ENCODE data around the genes IFI35, ARL4D and CFAP97D1.

- RRBS: no CpG with 5 or more reads among the region's 12 CpGs
These were observed at the start of gene IFI35 for GRCh38 chr17:43006480-43007217. Gene IFI35, plus strand, starts transcription at chr17:43006784.

DNA sequence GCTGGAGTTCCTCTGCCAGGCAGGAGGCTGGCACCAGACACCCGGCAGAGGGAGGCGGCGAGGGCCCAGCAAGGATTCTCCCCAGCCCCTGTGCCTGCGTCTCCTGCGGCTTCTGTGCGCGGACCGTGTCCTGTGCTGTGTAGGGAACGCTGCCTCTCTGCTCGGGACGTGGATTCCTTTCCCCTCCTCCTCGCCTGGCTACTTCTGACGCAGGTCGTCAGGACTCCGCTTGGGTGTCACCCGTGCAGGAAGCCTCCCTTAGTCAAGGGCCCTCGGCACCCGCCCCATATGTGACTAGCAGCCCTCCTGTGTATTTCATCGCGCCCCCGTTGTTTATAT lies 18.0 kb upstream of the CCDC200 start:
- RRBS: no CpG with 5 or more reads among the region's 21 CpGs

DNA sequence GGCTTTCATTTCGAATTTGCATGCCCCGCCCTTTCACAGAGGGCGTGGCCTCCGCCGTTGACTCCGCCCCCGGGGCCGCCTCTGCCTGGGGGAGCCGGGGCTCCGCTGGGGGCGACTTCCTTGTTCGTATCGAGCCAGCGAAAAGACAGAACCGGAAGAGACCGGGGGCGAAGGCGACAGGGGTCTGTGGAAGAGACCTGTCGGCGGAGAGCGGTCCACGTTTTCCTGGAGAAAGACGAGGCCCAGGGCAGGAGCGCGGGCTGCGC lies 62.2 kb upstream of the CCDC200 start:
- RRBS: no CpG with 5 or more reads among the region's 26 CpGs

- RRBS: no CpG with 5 or more reads among the region's 16 CpGs
These were observed 39.1 kb upstream of the ARL4D start for GRCh38 chr17:43359591-43360207.

DNA sequence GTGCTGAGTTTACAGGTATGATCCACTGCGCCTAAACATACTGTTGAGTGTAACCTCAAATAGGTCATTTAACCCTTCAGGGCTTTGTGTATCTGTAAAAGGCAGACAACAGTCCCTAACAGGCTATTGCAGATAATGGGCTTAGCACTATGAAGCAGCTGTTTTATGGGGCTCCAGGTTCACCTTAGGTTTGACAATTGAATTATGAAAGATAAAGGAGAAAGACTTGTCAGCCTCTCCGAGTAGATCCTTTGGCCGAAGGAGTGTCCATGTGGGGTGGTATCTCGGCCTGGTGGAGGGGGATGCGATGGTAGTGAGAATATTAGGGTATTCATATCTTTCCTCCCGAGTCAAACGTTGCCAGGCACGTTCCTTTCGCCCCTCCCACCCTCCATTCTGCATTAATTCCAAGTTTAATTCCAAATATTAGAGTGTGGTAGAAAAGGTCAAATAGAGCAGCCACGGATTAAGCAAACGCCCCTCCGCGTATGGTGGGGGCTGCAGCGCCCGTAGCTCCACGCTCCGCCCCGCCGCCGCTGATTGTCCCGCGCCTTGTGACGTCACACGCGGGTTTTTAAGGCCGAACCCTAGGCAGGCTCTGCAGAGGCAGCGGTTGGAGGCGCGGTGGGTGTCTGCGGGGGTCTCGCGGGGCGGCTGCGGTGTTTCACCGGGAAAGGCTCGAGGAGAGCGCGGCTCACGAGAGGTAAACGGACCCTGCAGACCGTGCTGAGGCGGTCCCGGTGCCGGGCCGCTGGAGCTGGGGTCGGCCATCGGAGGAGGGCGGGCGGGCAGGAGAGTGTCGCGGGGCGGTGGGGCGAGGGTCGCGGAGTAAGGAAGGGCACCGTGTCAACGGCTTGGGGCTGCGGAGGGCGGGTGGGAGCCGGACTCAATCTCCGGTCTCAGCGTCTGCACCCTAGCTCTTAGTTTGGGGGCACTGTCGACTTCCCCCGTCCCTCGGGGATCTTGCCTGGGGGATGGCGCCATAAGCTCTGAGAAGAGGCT lies at the start of gene ARL4D:
ARL4D (plus strand) TSS at position 603 of the 1,002 bp plus-strand sequence.
- RRBS: under 1% methylated on average over 9 of the region's 66 CpGs

DNA sequence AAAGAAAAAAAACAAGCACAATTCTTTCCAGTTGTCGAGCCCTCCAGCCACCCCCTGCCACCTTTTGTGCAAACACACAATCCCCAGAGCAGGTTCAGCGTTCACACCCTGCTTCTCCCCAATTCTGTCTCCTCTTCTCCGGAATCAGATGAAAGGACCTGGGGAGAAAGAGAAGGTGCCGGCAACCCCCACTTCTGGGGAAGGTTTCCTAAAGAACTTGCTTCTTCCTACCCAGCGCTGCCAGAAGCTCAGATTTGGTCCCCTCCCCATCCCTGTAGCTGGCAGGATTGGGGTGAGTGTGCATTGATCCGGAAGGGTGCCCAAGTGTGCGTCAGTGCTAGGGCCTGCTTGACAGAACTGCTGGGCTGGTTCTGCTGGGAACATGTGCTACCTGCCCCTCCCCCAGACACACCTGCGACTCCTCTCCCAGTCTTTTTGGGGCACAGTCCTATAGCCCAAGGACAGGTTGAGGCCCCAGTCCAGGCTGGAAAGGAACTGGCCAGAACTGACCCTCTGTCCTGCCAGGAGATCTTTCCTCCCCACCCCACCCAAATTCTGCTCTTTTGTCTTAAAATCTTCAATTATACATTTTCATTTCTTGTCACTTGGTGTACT lies 3.3 kb downstream of the ARL4D start:
- RRBS: 12% methylated on average over 3 of the region's 8 CpGs

- RRBS: no CpG with 5 or more reads among the region's 9 CpGs
These were observed 38.9 kb upstream of the DHX8 start for GRCh38 chr17:43444620-43445451.

DNA sequence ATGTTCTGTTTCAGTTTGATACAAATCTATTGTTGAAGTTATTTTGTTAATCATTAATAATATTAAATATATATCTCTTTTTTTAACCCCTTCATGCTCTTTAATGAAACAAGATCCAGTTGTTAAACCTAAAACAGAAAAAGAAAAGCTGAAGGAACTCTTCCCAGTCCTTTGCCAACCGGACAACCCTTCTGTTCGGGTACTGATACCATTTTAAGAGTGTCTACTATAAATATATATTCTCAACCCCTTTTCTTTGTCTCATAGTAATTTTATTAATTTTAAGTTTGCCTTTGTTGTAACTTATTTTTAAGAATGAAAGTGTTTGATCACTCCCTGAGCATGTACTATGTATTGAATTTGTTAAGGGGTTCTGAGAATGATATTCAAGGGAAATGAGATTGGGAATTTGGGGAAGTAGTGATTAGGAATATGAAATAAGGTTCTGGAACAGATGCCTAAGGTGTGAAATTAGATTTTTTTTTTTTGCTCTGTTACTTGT lies 7.3 kb downstream of the DHX8 start:
- RRBS: no CpG with 5 or more reads among the region's 2 CpGs

GRCh38 chr17:43544487-43544909 lies 1.6 kb downstream of the ETV4 start:
- RRBS: no CpG with 5 or more reads among the region's 2 CpGs

DNA sequence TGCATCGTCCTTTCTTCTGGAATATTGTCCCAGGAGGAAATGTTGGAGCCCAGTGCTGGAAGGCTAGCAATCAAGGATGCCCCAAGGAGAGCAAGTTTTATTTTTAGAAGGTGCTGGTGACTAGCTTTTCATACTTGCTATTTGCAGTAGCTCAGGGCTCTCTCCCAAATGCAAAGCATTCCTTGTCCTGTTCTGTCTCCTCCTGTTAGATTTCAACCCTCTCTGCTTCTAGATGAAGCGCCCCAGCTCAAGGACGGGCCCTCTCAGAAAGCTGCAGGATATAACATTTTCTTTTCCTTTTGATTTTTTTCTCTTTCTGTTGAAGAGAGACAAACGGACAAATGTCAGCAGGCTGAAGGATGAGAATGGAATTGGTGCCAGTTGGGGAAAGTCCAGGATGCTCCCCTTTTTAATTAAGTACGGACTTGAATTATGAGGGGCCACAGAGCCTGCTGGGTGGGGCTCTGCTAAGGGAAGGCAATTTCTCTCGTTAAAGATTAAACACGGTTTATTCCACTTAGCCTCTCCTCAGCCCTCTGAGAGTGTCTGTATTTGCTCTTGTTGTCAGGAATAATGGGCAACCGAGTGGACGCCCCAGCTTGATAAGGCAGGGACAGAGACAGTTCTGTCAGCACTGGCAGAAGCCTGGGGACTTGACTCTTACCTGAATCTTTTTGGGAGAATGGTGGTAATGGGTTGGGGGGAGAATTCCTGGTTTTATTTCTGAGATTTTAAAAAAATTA lies 6.2 kb upstream of the ETV4 start:
- RRBS: no CpG with 5 or more reads among the region's 9 CpGs

DNA sequence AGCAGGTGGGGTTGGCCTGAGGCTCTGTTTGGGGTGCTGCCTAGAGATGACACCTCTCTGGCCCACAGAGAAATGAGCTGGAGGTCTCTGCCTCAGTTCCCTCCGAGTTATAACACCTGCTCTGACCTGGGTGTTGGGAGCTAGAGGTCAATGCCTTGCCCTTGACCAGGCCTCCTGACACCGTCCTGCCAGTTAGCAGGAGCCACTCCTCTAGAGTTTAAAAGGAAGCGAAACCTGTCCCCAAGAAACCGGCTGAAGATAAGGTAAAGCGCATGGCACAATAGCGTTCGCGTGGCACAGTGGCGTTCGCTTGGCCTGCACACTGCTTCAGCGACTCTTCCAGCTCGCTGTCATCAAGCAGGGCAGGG lies 28.1 kb upstream of the ETV4 start:
- RRBS: no CpG with 5 or more reads among the region's 12 CpGs

DNA sequence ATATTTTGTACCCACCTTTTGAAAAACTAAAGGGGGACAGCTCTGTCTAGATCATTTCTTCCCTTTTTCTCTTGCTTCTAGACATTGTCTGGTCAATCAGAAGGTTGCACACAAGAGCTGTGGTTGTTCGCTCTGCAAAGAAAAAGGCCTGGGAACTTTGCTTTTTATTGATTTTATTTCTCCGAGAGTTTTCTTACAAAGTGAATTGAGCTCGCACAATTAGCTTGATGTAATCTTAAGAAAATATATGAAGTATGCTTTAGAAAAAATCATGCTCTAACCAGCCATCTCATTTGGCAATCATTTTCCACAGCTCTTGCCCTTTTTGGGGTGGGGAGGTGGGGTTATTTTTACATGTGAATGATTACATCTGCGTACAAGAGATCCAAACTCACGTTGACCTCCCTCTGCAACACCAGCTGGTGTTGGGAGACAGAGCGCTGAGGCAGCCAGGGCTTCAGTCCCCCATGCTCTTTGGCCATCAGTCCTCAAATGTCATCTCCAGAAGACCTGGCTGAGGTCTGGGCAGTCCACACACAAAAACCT lies 21.4 kb downstream of the MEOX1 start:
- RRBS: no CpG with 5 or more reads among the region's 6 CpGs

- RRBS: 48% methylated on average over 7 of the region's 21 CpGs
These were observed 3.4 kb upstream of the MEOX1 start for GRCh38 chr17:43664922-43665785.

- RRBS: 32% methylated on average over 5 of the region's 7 CpGs
These were observed 218 bp upstream of the SOST start for GRCh38 chr17:43758883-43759134.

GRCh38 chr17:43775011-43775670 lies 3.6 kb downstream of the DUSP3 start:
- RRBS: no CpG with 5 or more reads among the region's 5 CpGs

GRCh38 chr17:43780239-43780572 lies at the start of gene CFAP97D1:
Gene CFAP97D1, plus strand, starts transcription at chr17:43780435.
- RRBS: no CpG with 5 or more reads among the region's 5 CpGs

GRCh38 chr17:43906065-43907307 lies 850 bp downstream of the MPP2 start:
- RRBS: 3% methylated on average over 11 of the region's 64 CpGs

DNA sequence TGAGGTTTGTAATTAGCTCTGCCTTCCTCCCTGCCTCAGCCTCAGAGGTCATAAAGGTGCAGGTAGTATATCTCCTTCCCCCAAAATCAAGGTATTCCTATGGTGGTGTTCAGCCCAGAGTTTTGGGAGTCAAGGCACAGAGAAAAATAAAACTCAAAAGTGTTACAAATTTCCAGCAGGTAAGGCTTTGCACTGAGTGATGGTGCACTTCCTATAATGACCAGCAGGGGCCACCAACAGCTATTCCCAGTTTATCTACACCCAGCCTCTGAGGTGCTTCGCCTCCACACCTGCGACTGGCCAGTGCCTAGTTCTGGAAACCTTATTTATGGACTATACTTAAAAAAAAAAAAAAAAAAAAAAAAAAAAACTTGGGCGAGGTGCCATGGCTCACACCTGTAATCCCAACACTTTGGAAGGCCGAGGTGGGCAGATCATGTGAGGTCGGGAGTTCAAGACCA lies 2.8 kb upstream of the MPP2 start:
- RRBS: no CpG with 5 or more reads among the region's 5 CpGs

GRCh38 chr17:44004792-44005550 lies 549 bp downstream of the NAGS start:
- RRBS: 4% methylated on average over 19 of the region's 64 CpGs

GRCh38 chr17:44019210-44020109 lies 4.7 kb upstream of the TMEM101 start:
- RRBS: no CpG with 5 or more reads among the region's 14 CpGs

Measured in zone of skin (tissue), 1 donor.